Penis (tissue), 1 donor: ENCODE measurements around the genes PIAS1 and FEM1B.

DNA sequence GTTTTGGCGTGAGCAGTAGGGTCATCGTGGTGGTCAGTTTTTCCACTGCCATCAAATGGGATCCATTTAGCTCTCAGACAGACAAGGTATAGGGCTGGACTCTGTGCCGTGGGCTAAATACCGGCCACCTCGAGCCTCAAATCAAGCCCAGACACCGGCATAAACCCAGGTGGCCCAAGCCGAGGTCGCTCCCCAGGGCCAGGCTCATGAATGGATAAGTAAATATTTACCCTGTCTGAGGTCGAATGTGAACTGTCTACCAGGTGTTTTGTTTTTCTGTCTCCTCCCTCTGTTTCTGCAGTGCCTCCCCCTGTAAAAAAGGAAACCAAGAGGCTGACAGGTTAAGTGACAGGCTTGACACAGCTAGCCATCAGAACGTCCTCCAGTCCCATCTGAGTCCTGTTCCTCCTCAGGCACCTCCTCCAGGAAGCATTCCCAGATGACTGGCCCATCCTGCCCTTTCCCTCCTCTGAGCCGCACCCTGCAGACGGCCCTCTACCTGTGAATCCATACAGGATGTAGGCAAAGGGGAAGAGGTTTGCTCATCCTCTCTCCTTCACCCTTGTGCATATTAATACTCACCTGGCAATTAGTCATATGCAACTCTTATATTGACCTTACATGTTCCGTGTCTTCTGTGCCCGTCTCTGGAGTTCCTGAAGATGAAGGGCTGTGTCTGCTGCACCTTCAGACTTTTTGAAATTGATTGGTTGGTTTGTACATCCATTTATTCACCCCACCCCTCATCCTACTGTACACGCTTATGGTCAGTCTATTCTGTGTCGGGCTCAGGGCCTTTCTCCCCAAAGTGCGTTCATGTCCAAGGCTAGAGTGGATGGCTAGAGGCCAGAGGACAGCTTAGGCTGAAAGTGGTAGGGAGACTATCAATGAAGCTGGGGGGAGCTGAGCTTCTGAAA, 61.9 kb downstream of the SMAD3 start:
- PRO-cap, result no peak

DNA sequence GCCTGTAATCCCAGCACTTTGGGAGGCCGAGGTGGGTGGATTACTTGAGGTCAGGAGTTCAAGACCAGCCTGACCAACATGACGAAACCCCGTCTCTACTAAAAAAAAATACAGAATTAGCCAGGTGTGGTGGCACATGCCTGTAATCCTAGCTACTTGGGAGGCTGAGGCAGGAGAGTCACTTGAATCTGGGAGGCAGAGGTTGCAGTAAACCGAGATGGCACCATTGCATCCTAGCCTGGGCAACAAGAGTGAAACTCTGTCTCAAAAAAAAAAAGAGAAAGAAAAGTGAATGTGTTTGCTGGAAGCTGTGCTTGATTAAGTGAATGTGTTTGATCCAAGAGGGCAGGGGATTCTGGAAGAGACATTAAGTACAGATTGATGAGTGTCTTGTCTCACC, 74.5 kb downstream of the SMAD3 start:
- PRO-cap, result no peak

- PRO-cap, result no peak
Measured at GRCh38 chr15:67140466-67141106, 75.2 kb downstream of the SMAD3 start.

GRCh38 chr15:67179273-67180594, 74.7 kb downstream of the AAGAB start:
- PRO-cap, result no peak

DNA sequence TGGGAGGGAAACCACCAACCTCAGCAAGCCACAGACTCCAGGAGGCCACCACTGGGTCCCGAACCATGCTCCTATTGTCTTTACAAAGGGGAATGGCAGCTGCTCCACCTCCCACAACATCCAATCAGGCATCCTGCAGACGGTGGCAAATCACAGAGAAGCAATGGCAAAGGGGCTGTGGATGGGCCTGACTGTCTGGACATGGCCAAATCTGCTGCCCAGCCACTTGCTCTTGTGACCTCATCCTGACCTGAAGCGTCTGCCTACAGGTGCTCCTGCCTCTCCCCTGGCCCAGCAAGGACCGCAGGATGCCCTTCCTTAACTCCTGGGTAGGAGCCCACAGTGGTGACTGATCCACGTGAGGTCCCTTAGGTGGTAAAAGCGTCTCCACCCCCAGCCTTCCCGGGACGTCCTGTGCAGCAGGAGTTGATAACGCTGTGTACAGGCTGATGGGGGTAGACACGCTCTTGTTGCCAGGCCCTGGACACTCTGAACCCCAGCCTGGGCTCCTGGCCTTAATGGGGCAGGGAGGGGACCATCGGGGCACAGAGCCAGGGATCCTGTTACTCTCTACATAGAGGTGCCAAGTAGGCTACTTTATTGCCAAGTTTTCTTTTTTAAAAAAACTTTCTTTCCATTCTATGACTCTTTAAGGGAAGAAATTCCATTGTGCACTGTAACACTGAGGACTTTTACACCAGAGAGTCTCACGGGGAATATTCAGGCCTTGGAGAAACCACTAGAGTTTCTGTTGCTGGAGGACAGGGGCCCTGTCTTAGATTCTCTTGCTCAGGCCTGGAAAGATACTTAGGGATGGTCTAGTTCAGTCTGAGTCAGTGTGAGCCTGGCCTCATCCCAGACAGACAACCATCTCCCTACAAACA, 110.2 kb upstream of the PIAS1 start:
- PRO-cap, result no peak

- PRO-cap, result bidirectional peak, plus-strand start at chr15:68054315, minus-strand start at chr15:68054103
Measured at GRCh38 chr15:68053844-68054681, at the start of gene PIAS1. Gene PIAS1, plus strand, starts transcription at chr15:68054315.

- PRO-cap, result no peak
Measured at GRCh38 chr15:68193453-68194308, 11.5 kb downstream of the CALML4 start.

DNA sequence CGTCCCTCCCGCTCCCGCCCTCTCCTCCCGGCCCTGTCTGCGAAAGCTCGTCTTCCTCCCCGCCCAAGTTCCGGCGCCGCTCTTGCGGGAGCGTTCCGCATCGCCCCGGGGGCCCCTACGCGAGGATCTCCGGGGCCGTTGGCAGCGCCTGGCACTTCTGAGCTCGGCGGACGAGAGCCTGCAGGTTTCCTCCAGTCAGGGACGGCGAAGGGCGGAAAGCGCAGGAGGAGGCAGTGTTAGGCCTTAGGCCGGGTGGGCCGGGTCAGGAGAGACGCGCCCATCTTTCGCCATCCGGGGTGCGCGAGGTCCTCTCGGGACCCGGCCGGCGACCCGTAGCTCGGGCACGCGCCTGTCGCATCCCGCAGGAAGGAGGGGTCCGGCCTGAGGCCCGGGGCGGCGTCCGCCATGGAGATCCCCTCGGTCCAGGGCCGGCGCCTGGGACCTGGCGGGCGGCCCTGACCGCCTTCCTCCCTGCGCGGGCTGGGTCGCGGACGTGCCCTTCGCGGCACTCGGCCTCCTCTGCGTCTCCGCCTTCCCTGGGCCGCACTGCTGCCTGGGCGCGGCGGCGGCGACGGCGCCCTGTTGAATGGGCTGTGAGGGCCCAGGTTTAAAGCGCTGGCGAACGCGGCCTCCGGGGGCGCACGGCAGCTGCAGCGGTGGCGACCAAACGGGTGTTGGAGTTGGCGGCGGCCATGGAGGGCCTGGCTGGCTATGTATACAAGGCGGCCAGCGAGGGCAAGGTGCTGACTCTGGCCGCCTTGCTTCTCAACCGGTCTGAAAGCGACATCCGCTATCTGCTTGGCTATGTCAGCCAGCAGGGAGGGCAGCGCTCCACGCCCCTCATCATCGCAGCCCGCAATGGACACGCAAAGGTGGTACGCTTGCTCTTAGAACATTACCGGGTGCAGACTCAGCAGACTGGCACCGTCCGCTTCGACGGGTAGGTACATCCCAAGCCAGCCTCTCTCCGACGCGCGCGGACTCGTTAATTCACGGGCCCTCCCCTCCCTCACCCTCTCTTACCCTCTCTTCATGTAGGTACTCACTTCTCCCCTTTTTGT, at the start of gene FEM1B:
Gene FEM1B (plus strand): TSS at position 20 of the 1,061 bp plus-strand sequence.
- PRO-cap, result bidirectional peak, plus-strand start at position 66 of the sequence, minus-strand start outside the sequence; bidirectional peak, plus-strand start at position 364 of the sequence, minus-strand start at position 521 of the sequence; bidirectional peak, plus-strand start at position 953 of the sequence, minus-strand start at position 860 of the sequence

DNA sequence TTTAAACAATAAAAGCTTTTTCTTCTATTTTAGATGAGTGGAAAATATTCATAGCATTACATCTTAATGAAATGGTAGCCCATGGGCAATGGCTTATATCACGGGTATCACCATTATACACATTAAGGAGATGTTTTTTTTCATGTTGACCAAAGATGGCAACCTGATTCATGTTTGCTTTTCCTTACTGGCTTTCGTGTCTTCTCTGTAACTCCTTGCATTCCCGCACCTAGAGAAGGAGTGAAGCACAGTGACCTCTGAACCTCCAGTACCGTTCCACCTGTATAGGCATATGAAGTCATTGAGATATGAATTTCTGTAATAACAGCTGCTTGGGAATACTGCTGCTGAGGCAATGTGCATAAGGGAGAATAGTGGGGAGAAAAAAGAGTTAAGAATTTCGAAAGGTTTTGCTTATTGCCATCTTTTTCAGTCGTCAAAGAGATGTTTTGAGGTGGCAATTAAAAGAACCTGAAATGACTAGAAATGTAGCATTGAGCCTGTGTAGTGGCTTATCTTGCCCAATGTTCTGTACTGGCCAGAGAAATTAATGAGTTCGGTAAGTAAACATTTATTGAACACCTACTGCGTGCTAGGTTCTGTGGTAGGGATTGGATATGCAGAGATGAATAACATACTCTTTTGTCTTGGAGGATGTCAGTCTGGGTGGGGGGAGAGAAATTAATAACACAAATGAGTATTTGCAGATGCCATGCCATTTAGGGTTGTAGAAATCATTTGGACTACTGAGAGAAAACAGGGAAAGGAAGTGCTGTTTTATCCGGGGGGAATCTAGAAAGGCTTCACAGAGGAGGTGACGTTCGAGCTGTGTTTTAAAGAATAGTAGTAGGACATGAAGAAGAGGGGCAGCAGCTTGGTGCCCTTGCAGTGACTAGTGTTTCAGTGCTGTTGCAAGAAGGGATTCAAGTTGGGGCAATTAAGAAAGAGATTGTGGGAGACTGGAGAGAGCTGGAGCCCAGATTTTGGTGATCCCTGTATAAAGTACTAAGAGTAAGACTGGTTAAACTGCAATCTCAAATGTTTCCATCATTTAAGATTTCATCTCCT, 2.5 kb downstream of the FEM1B start:
- PRO-cap, result no peak

DNA sequence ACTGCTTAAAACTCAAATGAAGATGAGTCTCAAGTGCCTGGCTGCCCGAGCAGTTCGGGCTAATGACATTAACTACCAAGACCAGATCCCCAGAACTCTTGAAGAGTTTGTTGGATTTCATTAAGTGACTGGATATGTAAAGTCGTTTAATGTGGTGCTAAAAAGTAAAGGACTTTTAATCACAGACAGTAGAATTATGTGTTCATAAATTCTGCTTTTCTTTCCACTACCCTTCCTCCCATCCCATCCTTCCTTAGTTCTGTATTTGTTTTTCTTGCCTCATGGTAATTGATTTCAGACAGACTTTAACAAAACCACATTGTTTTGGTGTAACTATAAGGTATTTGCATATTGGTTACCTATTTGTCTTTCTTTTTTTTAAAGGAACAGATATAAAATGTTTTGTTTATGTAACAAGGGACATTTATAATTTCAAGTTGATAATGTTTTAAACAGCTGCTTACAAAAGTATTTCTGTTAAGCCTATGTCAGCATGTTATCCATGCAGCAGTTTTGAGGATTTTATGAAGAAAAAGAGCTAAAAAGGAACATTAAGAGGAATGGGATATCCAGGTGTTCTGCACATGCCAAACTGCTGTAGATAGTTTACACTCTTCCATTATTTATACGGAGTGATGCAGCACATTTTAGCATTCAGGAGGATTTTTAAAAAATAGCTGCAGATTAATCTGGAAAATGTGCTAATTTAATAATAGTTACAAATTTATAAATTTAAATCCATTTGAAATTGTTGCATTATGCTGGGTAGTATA, 13.8 kb downstream of the FEM1B start:
- PRO-cap, result no peak

DNA sequence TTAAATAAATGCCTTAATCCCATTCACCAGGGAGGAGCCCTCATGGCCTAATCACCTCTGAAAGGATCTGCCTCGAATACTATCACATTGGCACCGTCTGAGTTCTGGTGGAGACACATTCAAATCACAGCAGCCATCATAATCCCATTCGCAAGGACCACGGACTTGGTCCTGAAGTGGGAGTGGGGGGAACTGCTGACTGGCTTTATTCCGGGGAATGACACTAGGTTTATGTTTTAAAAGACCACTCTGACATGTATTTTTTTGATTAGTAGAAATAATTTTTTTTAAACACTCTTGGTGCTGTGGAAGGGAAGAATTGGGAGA, 23.2 kb downstream of the CORO2B start:
- PRO-cap, result no peak

GRCh38 chr15:68631492-68632232, 52.9 kb downstream of the CORO2B start:
- PRO-cap, result no peak

DNA sequence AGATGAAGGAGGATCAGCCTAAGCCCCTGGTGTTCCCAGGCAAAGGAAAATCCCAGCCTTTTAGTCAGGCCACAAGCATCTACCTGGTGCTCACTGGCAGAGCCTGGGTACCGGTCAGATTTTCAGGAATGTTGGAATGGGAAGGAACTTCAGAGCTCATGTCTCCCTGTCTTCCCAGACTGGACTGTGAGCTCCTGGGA, 117.9 kb downstream of the CORO2B start:
- PRO-cap, result no peak

DNA sequence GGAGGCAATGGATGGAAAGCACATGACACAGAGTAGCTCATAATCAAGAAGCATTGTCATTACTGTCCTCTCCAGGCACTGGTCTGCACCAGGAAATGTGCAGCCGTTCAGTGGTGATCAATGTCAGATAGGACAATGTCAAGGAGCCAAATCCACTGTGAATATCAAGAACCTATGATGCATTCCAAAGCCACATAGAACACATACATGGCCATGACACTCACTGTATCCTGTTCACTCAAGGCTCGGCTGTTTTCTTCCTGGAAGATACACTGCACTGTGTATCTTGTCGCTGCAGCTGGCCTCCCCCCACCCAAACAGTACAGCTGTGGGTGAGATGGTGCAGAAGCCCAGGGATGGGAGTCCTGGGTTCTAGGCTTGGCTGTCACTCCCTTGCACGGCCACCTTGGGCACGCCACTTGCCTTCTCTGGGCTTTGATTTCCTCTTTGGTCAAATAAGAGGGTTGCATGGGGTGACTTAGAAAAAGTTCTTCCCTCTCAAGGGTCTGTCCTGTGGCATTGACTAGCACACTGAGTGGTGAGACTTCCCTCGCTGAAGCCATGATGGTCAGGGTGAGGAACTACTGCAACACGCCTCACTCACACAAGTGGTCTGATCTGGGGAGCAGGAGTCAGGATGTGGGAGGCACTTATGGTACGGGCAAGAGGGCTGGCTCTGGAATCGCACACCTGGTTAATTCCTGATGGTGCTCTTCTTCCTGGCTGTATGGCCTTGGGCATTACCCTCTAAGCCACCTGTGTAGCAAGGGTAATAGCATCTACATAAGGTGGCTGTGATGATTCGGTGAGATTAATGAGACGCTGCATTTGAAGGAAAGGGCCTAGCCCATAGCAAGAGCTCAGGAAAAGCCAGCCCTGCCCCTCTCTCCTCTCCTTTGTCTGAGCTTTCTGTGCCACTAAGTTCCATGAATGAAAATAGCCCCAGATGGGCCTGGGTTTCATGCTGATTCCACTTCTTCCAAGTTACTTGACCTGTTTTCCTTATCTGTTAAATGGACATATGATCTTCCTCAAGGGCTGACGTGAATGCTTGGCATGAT, 44.1 kb downstream of the ANP32A start:
- PRO-cap, result no peak

DNA sequence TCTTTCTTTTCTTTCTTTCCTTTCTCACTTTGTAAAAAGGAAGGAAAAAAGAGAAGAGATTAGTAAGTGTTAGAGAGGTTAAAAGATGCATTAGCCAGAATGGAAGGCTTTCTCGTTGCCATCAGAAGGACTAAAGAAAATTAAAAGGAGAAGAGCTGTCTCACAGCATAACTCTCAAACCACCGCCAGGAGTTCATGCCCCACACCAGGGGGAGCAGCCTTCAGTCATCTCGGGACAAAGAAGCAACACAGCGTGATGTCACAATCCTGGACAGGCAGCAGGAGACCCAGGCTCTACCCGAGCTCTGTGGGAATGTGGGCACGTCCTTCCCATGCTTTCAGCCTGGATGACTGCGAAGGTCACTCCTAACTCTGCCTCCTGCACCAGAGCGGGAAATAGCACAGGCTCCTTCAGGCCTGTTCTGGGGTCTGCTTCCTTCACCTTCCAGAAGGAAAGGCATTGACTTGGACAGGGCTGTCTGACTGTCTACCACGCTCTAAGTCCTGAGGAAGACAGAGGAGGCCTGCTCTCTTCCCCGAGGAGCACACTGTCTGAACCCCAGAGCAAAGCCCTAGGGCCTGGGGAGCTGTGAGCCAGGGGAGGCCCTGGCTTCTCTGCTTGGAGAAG, 31.3 kb downstream of the NOX5 start:
- PRO-cap, result no peak

- PRO-cap, result no peak
Measured at GRCh38 chr15:69080467-69081705, 66.4 kb downstream of the NOX5 start.

GRCh38 chr15:69126032-69126468, 34.4 kb upstream of the GLCE start:
- PRO-cap, result no peak

DNA sequence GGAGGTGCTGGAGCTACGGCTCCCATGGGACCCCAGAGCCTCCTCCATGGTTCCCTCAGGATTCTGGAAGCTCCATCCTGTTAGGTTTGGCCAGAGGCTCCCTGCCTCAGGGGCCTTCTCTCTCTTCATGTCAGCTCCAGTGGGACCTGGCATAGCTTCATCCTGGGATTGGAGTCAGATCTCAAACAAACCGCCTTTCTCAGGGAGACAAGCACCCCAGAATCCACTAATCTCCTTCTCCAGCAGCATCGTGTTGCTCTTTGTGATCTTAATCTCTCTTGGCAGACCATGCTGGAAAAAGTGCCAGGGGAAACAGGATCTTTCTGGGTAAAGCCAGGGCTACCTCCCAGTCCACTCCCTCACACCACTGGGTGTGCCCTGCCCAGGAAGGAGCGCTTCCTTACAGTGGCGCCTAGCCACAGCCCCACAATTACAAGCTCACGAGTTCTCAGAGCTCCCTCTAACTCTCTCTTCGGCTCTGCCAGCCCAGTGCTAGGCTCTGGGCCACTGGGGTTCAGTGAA, 32.2 kb downstream of the RPLP1 start:
- PRO-cap, result no peak

DNA sequence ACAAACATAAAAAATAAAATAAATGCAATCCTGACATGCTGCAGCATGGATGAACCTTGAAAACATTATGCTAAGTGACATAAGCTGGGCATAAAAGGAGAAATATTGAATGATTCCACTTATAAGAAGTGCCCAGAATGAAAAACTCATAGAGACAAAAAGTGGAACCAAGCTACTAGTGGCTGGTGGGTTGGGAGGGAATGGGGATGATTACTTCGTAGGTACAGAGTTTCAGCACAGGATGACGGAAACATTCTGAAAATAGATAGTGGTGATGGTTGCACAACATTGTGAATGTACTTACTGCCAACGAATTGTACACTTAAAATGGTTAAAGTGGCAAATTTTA, 93.5 kb downstream of the RPLP1 start:
- PRO-cap, result no peak

DNA sequence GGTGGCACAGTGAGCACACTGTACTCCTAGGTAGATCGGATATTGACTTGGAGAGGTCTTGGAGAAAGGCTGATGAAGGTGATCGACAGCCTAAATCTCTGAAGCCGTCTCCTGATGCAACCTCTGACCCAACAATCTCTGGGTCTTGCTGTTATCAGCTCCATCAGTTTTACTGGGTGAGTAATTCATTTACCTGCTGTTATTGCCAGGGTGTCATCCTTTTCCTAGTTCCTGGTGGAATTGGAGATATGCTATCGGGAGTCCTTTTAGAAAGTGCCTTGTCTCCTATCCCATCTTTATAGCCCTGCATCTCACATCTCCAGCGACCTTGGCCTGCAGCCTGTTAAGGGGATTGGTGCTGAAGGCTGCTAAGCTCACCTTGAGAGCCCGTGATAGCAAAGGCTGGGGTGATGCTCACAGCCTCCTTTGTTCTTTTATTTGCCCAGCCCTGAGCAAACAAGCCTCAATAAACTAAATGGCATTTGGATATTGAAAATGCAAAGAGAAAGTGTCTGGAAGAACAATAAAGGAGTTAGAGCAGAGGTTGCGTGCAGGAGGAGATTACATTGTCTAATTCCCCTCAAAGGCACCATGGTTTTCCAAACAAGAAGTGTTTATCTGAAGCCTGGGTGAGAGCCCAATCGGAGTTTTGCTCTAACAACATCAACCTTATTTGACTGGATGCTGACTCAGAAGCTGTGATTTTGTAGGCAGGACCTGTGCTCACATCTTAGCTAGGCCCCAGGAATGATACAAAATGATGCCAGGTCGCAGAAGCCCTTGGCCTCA, 101.8 kb downstream of the RPLP1 start:
- PRO-cap, result no peak